ENCODE measurements around the genes UCK1 and RAPGEF1.

- RRBS, result no CpG with 5 or more reads among the region's 13 CpGs
Measured at GRCh38 chr9:131132301-131133290, 7.2 kb downstream of the NUP214 start.

DNA sequence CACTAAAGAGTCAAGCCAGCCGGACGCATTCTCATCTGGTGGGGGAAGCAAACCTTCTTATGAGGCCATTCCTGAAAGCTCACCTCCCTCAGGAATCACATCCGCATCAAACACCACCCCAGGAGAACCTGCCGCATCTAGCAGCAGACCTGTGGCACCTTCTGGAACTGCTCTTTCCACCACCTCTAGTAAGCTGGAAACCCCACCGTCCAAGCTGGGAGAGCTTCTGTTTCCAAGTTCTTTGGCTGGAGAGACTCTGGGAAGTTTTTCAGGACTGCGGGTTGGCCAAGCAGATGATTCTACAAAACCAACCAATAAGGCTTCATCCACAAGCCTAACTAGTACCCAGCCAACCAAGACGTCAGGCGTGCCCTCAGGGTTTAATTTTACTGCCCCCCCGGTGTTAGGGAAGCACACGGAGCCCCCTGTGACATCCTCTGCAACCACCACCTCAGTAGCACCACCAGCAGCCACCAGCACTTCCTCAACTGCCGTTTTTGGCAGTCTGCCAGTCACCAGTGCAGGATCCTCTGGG, 71.9 kb downstream of the NUP214 start:
- RRBS, result no CpG with 5 or more reads among the region's 11 CpGs

GRCh38 chr9:131282525-131283663, 6.6 kb upstream of the FAM78A start:
- RRBS, result 57% methylated on average over 25 of the region's 76 CpGs

GRCh38 chr9:131409855-131410755, 16.2 kb downstream of the PRRC2B start:
- RRBS, result no CpG with 5 or more reads among the region's 14 CpGs

- RRBS, result no CpG with 5 or more reads among the region's 11 CpGs
Measured at GRCh38 chr9:131446885-131447527, 53.1 kb downstream of the PRRC2B start.

DNA sequence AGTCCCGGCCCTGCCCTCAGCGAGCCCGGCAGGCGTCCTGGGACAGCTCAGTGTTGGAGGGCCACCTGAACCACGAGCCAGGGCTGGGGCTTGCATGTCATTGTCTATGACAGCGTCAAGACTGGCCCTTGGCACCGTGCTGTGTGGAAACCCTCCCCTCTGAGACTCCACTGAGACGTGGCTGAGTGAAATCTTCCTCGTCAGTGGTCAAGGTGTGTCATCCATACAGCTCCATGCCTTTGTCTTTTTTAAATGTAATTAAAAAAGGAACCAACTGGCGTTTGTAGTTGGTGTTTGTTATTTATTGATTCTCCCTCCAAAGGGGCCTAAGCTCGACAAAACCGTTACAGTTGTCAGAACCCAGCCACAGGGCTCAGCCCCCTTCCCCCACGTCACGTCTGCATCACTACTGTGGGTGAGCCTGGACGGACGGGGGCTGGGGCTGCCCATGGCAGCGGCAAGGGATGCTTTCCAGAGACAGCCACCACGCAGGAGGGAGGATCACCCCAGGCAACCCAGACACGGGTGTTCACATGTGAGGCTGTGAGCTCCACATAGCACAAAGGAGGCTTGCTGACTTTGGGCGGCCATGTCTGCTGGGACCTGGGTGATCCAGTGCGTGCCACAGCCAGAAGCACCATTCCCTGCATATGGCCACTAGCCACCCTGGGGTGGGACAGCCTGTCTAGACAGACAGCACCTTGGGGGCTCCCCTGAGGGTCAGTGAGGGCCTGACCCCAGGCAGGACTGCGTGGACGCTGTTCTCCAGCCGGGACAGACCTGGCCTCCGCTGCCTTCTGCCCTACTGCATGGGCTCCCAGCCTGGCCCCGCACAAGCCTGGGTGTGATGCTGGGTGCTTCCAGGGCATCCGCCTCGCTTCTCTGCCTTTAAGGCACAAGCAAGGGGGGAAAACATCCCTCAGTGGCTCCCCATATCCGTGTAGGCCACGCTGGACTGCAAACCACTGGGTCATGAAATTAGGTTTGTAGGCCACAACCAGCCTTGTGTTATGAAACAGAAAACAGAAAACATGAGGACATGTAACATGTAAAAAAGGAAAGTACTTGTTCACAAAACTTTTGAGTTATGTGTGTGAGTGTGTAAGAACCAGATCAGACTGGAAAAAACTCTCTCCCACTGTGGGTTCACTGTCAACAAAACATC, 7.2 kb downstream of the UCK1 start:
- RRBS, result no CpG with 5 or more reads among the region's 30 CpGs

DNA sequence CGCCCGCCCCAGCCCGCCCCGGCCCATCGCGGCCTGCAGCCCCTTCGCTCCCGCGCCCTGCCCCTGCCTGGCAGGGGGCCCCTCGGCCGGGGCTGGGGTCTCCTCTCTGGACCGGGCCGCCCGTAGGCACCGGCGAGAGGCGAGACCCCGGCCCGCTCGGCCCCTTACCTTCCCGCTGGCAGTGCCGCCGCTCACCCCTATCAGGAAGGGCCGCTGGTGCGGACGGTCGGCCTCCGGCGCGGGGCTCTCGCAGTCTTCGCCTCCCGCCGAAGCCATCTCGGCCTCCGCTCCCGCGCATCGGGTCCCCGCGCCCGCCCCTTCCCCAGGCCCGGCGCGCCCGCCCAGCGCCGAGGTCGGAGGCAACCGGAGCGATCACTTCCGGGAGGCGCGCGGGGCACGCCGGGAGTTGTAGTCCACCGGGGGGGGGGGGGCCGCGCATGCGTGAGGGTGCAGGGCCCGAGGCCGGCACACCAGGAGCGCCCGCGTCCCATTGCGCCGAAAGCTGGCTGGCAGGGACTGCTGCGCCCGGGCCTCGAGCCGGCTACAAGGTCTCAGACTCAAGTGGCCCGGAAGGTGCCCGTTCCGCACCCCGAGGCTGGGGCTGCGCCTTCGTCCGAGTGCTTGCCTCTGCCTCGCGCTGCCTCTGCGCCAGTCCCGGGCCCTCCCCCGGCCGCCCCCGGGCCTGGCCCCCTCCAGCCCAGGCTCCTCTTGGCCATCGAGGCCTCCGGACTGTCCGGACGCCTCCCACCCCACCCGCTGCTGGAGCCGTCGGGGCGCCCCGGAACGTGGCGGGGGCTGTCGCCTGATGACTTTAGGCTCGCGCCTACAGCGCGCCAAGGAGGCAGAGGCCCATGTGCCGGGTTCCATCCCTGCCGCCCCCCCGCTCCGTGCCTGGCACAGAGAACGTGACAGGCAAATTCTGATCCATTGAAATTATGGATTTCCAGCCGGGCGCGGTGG, at the start of gene UCK1:
UCK1 (minus strand) TSS at position 365 of the 960 bp plus-strand sequence.
- RRBS, result 34% methylated on average over 78 of the region's 110 CpGs

DNA sequence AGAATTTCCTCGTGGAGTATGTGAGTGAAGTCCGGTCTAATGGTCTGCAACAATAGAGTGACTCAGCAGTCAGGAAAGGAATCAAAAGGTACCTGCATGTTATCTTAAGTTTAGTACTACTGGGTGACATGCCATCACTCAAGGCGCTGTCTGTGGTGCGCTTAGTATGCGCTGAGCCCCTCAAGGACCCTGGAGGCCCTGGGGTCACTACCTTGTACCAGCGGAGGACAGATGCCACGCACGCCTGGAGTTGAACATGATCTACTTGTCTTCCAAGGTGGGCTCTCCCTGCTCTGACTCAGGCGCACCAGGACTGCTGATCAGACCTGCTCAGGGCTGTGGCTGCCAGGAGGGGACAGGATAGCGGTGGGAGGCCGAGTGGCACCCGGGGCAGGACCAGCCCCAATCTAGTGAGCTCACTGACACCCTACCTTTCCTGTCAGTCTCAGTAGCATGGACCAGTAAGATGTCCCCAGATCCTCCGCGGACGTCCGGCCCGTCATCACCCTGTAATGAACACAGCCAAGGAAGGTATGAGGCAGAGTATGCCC, 50.6 kb downstream of the PRRT1B start:
- RRBS, result no CpG with 5 or more reads among the region's 17 CpGs

DNA sequence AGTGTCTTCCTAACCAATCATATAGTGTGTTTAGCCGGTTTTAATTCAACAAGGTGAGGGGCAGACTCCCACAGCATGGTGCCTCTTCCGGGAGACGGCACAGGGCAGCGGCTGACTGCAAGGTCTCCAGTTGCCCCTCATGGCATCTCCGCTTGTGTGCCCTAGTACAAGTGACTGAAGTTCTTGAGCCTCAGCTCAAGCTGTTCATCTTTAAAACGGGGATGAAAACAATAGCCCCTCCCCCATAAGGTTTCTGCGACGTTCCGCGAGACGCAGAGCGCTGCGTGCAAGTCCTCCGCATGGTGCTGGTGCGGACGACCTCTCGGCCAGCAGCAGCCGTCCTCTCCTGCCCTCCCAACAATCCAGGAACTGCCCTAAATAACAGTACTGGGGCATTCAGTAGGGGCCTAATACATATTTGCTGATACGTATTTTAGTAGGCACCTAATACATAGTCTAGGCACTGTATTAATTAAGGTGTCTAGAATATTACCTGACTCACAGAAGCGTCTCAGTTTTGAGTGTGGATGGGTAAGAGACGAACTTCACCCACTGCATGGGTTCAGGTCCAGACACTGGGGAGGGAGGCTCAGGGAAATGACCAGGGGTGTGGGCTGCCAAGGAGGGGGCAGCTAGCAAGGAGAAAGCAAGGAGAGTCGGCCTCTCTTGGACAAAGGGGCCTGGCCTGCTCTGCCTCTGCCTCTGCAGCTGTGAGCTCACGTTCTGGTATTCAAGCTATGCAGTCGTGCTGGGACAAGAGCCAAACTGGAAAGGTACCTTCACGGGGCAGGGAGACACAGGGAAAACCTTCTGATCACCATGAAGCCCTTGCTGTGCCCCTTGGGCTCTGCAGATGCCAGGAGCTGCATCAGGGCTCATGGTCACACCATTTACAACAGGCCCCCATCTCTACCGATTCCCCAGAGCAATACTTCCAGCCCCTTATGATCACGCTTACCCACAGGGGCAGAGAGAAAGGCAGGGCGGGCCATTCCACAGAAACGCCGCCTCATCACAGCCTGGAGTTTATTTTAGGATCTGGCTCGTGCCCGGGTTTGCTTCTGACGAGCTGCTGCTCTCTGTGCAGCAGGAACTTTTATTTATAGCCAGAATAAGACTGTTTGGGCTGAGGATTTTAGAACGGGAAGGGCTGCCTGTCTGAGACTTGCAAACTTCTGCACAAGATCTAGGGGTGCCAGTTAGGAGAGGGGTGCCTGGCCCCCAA, 63.0 kb downstream of the PRRT1B start:
- RRBS, result no CpG with 5 or more reads among the region's 34 CpGs

DNA sequence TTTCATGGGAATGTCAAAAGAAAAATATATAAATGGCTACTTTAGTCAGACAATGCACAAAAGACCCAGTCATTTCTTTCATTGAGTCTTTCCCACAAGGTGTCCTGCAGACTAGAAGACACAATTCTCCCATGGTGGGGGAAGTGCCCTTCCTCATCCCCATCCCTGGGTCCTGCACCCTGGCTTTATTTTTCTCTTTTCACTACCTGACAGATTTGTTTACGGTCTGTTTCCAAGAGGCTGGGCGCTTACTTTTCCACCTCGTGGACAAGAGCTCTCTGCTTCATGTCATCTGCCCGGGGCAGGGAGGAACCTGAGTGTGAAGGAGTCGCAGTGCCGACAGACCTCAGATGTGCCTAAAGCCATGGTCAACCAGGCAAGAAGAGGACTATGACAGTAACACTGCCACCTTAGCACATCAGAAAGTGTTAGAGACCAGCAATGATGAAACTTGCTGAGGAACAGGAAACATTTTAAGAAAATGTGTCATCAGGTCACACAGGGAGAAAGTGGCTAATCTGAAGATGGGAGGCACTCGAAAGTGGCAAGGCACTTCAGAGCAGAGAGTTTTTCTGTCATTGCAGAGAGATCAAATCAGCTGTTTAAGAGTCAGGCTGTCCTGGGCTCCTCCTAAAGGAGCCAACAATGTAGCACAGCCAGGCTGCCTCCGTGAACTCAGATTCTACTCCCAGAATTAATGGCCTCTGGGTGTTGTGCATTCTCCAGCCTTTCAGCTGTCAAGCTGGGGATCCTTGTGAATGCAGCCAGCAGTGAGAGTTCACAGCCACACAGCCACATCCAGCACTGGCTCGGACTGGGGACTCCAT, 94.8 kb downstream of the RAPGEF1 start:
- RRBS, result no CpG with 5 or more reads among the region's 9 CpGs

DNA sequence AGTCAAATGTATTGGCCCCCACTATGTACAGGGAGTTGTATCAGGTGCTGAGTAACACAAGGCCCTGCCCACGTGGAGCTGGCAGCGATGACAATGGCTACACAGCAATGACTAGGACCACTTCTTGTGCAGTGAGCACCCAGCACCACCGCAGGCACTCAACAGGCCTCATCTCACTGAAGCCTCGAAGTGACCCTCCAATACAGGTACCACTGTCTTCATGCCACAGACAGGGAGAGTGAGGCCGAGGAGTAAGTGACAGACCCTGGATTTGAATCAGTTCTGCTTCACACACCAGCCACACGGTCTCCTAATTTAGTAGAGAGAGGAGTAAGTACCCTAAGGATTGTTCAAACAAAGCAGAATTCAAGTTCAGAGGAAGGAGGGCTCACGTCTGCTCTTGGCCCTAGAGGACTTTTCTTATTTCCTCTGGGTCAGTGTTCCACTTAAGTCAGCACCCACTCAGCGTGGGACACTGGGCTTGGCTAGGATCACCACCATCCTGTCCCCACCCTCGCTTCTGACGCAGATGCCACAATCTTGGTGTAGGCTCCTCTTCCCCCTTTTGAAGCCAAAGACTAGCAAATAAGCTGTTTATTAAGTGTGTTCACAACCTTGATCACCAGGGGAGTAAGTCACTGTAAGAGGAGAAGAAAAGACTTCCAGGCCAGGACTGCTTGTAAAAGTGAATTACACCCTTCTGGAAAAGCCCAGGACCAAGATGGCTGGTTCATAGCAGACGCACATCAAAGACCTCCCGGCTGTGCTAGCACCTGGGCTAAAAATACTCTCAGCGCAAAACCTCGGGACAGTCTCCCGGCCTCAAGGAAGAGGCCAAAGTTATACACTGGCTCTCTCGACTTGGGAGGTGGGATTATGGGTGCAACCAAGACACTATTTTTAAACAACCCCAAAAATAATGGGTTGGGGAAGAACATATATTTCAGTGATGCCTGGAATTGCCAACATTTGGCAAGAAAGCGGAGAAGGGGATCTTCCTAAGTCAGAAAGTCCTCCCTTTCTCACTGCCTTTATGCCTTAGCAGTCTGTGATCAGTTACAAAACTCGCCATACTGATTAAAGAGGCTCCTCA, 69.7 kb downstream of the RAPGEF1 start:
- RRBS, result 100% methylated on average over 3 of the region's 18 CpGs

- RRBS, result no CpG with 5 or more reads among the region's 4 CpGs
Measured at GRCh38 chr9:131678456-131679029, 61.3 kb downstream of the RAPGEF1 start.

GRCh38 chr9:131714715-131715431, 25.0 kb downstream of the RAPGEF1 start:
- RRBS, result 100% methylated on average over 1 of the region's 14 CpGs

- RRBS, result no CpG with 5 or more reads among the region's 4 CpGs
Measured at GRCh38 chr9:131728427-131728946, 11.4 kb downstream of the RAPGEF1 start.

GRCh38 chr9:131734805-131735286, 5.0 kb downstream of the RAPGEF1 start:
- RRBS, result no CpG with 5 or more reads among the region's 9 CpGs

DNA sequence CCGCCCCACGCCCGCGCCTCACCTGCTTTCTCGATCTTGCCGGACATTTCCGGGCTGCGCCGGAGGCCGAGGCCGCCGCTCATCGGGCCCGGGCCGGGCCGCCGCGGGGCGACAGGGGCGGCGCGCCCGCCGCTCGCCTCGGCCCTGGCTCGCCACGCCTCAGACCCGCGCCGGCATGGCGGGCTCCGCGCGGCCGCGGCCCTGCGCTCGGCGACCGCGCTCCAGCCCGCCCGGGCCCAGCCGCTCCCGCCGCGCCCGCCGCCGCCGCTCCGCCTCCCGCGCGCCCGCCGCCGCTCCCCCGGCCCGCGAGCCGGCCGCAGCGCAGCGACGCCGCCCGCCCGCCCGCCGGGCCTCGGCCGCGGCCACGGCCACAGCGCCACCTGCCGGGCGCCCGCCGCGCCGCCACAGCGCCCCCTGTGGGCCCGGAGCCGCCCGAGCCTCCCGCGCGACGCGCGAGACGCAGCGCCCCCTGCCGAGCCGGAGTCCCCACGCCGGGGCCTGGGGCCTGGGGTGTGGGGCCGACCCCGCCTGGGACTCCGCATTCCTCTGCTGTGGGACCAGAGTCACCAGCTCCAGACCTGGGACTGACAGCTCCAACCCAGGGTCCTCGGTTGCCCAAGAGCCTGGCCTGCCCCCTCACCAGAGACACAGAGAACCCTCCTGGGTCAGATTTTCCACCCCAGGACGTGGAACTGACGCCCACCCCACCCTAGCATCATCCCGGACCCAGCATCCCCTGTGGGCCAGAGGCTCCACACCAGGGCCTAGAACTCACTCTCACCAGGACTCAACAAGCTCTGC, at the start of gene RAPGEF1:
RAPGEF1 (minus strand) TSS at position 329 of the 801 bp plus-strand sequence.
- RRBS, result 1% methylated on average over 76 of the region's 106 CpGs

DNA sequence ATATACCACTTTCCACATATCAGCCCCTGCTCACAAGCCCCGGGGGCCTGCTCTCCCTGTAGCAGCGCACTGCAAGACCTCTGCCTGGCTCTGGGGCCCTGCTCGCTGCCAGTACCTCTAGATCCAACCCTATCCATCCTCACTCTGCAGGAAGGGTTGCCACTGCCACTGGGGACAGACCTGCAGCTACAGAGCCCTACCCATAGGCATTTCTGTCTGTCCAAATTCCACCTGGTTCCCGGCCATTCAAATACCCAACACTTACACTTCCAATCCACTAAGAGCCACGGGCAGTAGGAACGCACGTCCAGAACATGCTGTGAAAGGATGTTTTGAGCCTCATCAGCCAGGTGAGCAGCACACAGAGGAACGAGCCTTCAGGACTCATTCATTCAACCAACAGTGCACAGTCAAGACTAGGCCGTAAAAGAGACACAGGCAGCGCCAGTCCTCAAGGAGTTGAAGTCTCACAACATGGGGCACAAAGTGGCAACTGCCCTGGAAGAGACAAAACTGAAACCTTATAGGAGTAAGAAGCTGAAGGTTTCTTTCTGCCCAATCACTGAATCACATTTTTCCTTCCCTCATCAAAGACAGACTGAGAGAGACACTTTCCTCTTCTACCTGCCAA, 75.1 kb downstream of the MED27 start:
- RRBS, result no CpG with 5 or more reads among the region's 10 CpGs

- RRBS, result no CpG with 5 or more reads among the region's 9 CpGs
Measured at GRCh38 chr9:132006749-132007463, 72.8 kb downstream of the MED27 start.

- RRBS, result no CpG with 5 or more reads among the region's 14 CpGs
Measured at GRCh38 chr9:132127696-132128166, 34.1 kb upstream of the NTNG2 start.

DNA sequence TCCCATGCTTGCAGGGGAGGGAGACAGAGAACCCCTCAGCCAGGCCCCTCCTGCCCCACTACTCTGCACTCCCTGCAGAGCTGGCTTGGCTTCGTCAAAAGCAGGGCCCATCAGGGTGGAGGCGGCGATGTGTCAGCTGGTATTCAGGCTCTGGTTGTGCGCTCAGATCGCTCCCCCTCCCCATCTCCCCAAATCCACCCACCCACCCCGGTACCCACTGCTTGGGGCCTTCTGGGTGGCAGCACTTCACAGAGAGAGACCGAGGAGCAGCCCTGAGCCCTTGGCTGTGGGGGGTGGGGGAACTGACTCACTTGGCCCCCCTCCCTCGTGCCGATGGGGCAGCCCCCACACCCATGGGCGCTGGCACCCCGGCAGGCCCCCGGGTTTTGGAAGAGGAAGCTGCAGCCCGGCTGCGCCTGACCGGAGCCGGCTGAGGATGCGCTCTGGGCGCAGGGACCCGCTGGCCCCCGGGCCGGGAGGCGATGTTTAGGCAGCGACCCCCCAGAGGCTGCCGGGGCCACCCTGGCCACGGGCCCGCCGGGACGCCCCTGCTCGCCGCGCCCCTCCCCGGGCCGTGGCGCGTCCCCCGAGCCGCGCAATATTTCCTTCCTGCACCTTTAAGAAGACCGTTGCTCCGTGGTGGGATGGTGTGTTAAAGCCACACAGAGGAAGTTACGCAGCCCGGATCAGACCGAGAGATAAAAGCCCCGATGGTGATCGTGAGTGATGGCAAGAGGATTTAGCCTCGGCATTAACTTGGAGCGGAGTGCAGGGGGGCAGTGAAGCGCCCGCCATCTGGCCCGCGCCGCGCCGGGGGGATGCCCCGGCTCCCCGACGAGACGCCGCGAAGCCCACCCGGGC, 627 bp upstream of the NTNG2 start:
- RRBS, result under 1% methylated on average over 17 of the region's 61 CpGs